HT-29 (cell line): ENCODE measurements around the gene PRSS48.

- RAMPAGE, long total RNA: no peak
Observed at GRCh38 chr4:147846893-147847542, 115.1 kb downstream of the ARHGAP10 start.

- RAMPAGE, long total RNA: no peak
Observed at GRCh38 chr4:147969367-147969874, 237.5 kb downstream of the ARHGAP10 start.

GRCh38 chr4:148030453-148031024 is 298.7 kb downstream of the ARHGAP10 start:
- RAMPAGE, long total RNA: no peak

GRCh38 chr4:148060365-148061513 is 328.9 kb downstream of the ARHGAP10 start:
- RAMPAGE, long total RNA: no peak

DNA sequence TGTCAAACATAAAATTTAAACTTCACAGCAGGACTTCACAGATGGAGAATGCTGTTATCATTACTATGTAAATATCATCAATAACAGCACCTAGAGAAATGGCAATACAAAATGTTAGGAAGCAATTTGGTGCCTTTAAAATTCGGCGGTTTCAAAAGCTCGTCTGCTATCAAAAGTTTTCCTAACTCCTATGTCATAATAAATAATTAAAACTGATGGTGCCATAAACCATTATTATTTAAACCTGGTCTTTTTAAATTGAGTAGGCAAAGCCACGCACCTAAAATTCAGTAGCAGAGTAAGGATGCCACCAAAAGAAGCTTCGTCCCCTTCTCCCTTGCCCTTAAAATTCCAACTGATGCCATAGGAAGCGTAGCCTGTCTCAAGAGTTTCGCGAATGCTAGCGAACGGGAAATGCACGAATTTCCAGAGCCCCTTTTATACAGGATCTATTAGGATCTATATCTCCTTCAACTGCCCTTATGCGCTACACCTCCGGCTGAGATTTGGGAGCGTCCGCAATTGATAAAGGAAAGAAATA is 858 bp downstream of the NR3C2 start:
- RAMPAGE, long total RNA: no peak

- RAMPAGE, long total RNA: no peak
Observed at GRCh38 chr4:148681014-148681318, 238.8 kb upstream of the NR3C2 start.

GRCh38 chr4:149280012-149280312 is 535.7 kb downstream of the IQCM start:
- RAMPAGE, long total RNA: no peak

DNA sequence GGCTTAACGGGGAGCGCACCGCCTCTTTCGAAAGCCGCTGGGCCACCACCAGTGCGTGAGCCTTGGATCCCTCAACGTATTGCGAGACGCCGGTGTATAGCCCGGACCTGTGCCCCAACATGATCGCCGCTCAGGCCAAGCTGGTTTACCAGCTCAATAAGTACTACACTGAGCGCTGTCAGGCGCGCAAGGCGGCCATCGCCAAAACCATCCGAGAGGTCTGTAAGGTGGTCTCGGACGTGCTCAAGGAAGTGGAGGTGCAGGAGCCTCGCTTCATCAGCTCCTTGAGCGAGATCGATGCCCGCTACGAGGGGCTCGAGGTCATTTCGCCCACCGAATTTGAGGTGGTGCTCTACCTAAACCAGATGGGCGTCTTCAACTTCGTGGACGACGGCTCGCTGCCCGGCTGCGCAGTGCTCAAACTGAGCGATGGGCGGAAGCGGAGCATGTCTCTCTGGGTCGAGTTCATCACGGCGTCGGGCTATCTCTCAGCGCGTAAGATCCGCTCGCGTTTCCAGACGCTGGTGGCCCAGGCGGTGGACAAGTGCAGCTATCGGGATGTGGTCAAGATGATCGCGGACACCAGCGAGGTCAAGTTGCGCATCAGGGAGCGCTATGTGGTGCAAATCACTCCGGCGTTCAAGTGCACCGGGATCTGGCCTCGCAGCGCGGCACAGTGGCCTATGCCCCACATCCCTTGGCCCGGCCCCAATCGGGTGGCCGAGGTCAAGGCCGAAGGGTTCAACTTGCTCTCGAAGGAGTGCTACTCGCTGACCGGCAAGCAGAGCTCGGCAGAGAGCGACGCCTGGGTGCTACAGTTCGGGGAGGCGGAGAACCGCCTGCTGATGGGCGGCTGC is 1.2 kb downstream of the MAB21L2 start:
- RAMPAGE, long total RNA: no peak

DNA sequence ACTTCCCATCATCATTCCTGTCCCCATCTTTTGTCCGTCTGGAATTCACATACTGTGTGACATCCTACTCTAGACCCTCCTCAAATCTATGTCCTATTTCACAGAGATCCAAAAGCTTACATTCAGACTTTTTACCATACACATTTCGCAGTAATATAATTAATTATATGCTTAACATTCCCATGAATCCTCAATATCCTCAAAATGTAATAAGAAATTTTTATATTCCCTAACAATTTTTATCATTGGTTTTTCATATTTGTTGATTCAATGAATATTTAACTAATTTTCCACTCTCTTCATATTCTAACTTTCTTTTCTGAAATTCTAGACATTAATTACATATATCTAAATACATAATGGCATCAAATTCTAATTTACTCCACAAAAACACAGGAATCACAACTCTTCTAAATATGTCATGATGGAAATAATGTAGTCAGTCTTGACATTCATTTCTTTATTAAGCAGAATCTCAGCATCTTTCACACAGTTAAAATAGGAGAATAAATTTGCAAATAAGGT is 59.2 kb downstream of the MAB21L2 start:
- RAMPAGE, long total RNA: no peak

GRCh38 chr4:150761309-150762179 is 179.6 kb downstream of the MAB21L2 start:
- RAMPAGE, long total RNA: no peak

GRCh38 chr4:150999187-150999446 is 16.0 kb downstream of the LRBA start:
- RAMPAGE, long total RNA: no peak

DNA sequence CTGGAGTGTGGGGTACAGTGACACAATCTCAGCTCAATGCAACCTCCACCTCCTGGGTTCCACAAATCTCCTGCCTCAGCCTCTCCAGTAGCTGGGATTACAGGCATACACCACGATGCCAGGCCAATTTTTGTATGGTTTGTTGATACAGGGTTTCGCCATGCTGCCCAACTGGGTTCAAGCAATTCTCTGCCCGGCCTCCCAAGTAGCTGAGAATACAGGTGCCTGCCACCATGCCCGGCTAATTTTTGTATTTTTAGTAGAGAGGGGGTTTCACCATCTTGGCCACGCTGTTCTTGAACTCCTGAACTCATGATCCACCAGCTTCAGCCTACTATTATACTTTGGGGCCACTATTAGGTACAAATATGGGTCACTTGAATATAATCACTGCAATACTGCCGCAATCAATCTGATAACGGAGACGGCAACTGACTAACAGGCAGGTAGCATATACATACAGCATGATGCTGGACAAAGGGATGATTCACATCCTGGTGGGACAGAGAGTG is 11.1 kb downstream of the LRBA start:
- RAMPAGE, long total RNA: no peak

DNA sequence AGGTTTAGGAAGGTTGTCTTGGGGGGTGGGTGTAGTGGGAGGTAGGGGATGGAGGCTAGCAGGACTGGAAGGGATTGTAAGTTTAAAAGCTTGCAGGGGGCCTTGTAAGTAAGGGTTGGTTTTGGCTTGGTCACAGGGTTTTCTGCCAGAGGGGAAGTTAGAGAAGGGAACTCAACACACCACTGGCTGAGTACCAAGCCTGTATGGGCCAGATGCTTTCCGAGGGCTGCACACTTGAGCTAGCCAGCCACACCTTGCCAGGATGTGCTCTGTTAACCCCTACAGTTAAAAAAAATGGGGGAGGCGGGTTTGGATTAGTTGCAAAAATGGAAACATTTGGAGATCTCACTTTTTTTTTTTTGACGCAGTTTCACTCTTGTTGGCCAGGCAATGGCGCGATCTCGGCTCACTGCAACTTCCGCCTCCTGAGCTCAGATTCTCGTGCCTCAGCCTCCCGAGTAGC is 1.2 kb upstream of the RPS3A start:
- RAMPAGE, long total RNA: no peak

DNA sequence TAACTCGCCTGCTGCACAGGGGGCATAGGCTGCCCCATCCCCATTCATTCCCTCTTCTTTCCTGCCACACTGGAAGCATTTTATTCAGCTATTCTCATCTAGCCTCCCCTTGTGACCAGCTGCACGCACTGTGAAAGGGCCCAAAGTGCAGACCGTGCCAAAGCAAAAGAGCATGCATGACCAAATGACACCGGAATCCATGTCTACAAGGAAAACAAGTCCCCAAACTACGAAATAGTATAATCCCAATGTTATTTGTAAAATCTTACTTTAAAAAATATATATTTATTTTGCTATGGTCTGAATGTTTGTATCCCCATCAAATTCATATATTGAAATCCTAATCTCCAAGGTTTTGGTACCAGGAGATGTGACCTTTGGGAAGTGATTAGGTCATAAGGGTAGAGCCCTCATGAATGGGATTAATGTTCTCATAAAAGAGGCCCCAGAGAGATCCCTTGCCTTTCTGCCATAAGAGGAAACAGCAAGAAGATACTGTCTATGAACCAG is 77.3 kb upstream of the PRSS48 start:
- RAMPAGE, long total RNA: no peak

- RAMPAGE, long total RNA: no peak
Observed at GRCh38 chr4:151276830-151277261, at the start of gene PRSS48. PRSS48 (plus strand) TSS chr4:151277161.

DNA sequence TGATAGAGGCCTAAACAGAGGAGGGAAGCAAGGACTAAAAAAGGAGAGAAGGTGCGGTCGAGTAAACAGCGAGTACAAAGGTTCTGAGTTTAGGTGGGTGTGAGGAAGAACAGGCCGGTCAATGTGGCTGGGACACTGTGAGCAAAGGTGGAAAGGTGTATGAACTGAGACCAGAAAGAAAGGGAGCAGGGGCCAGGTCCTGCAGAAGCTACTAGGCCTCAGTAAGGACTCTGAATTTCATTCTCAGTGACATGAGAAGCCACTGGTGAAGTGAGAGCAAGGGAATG is 17.9 kb downstream of the PRSS48 start:
- RAMPAGE, long total RNA: no peak

- RAMPAGE, long total RNA: no peak
Observed at GRCh38 chr4:151324631-151325399, 590 bp downstream of the SH3D19 start.

GRCh38 chr4:151340846-151341496 is 15.6 kb upstream of the SH3D19 start:
- RAMPAGE, long total RNA: no peak

- RAMPAGE, long total RNA: no peak
Observed at GRCh38 chr4:151602414-151602770, 158.4 kb downstream of the GATB start.

GRCh38 chr4:152412348-152412774 is 123.5 kb downstream of the FBXW7 start:
- RAMPAGE, long total RNA: no peak